ENCODE measurements around the genes NRG3 and CDHR1.

GRCh38 chr10:79736717-79737074 lies 33.7 kb downstream of the NUTM2B start:
- PRO-cap, 6 experiments = no peak in any of the 6 experiments
- RAMPAGE, long total RNA, 2 experiments = no peak in any of the 2 experiments
- RRBS = no CpG with 5 or more reads among the region's 2 CpGs

DNA sequence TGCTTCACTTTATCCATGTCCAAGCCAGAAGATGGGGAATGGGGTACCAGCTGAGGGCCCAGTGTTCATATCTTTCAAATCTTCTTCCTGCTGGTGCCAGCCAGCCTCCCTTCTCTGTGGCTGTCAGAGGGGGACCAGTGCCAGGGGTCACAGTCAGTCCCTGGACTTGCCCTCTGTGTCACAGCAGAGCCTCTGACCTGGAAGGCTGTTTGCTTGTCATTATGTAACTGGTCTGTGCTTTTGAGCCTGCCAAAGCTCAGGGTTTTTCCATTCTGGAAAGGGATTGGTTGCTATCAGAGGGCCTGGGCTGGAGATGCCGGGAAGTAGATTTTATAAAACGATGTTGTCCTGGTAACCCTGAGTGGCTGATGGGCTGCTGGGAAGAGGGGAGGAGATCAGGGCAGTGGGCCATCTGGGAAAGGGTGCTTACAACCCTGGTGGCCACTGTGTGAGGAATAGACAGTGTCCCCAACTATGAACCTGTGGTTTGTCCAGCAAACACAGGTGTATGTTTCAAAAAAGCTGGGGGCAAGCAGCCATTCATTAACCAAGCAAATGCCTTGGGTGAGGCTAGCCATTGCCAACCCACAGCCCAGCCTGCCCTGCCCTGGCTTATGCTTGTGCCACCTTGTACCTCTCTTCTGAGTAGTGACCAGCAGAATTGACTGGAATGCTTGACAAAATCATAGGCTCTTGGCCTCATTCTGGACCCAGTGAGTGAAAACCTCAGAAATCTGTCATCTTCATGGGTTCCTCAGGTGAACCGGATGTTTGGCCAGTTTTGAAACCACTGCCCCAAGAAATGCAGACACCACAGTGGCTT lies 21.7 kb downstream of the SFTPD start:
- PRO-cap, 6 experiments = peak in 3 of 6 experiments; most common plus-strand start position 360 of the sequence (in 2); most common minus-strand start position 194 of the sequence (in 3)
- RAMPAGE, long total RNA, 2 experiments = no peak in any of the 2 experiments
- RRBS = no CpG with 5 or more reads among the region's 3 CpGs

DNA sequence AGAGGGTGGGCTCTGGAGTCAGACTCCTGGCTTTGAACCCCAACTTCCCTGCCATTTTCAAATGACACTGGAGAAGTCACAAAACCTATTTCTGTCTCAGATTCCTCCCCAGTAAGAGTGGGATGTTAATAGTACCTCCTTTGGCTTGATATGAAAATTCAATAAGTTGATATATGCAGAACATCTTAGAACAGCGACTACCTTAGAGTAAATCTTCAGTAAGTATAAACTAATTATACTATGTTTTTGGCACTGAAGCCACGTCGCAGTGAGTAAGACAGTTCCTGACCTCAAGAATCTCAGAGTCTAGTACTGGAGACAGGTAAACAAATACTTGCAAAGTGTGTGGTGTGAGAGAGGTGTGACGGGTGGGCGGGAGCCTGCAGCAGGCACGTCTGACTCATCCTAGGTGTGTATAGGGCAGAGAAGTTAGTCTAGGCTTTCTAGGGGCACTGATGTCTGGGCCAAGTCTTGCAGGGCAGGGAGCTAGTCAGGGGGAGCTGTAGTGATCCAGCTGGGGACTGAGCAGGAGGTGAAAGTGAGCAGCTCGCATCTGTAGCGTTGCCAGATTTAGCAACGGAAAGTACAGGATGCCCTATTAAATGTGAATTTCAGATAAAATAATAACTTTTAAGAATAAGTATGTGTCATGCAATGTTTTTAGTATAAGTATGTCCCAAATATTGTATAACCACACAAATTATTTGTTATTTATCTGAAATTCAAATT lies 35.9 kb upstream of the SFTPD start:
- PRO-cap, 6 experiments = no peak in any of the 6 experiments
- RAMPAGE, long total RNA, 2 experiments = no peak in any of the 2 experiments
- RRBS = no CpG with 5 or more reads among the region's 9 CpGs

- PRO-cap, 6 experiments = peak in 1 of 6 experiments; most common minus-strand start chr10:80153467 (in 1)
- RAMPAGE, long total RNA, 2 experiments = no peak in any of the 2 experiments
- RRBS = no CpG with 5 or more reads among the region's 5 CpGs
These were observed 20.9 kb downstream of the PLAC9 start for GRCh38 chr10:80153260-80154070.

GRCh38 chr10:80160492-80161193 lies 28.1 kb downstream of the PLAC9 start:
- PRO-cap, 6 experiments = no peak in any of the 6 experiments
- RAMPAGE, long total RNA, 2 experiments = no peak in any of the 2 experiments
- RRBS = 100% methylated on average over 1 of the region's 12 CpGs

GRCh38 chr10:80178043-80179073 lies 27.0 kb downstream of the ANXA11 start:
- PRO-cap, 6 experiments = no peak in any of the 6 experiments
- RAMPAGE, long total RNA, 2 experiments = no peak in any of the 2 experiments
- RRBS = no CpG with 5 or more reads among the region's 12 CpGs

GRCh38 chr10:80187332-80187814 lies 18.0 kb downstream of the ANXA11 start:
- PRO-cap, 6 experiments = no peak in any of the 6 experiments
- RAMPAGE, long total RNA, 2 experiments = no peak in any of the 2 experiments
- RRBS = no CpG with 5 or more reads among the region's 12 CpGs

GRCh38 chr10:80333901-80334314 lies 22.6 kb downstream of the DYDC1 start:
- PRO-cap, 6 experiments = no peak in any of the 6 experiments
- RAMPAGE, long total RNA, 2 experiments = no peak in any of the 2 experiments

- PRO-cap, 6 experiments = peak in 3 of 6 experiments; most common plus-strand start chr10:80413843 (in 3); most common minus-strand start chr10:80413578 (in 1)
- RAMPAGE, long total RNA, 2 experiments = start-site peak on the plus strand in 1 of 2 experiments, at chr10:80413836-80413858 at its widest, 100 reads per replicate
- RRBS = no CpG with 5 or more reads among the region's 11 CpGs
These were observed 5.0 kb downstream of the PRXL2A start for GRCh38 chr10:80413167-80413920.

GRCh38 chr10:80429644-80430076 lies 21.3 kb downstream of the PRXL2A start:
- PRO-cap, 6 experiments = no peak in any of the 6 experiments
- RAMPAGE, long total RNA, 2 experiments = no peak in any of the 2 experiments
- RRBS = no CpG with 5 or more reads among the region's 6 CpGs

DNA sequence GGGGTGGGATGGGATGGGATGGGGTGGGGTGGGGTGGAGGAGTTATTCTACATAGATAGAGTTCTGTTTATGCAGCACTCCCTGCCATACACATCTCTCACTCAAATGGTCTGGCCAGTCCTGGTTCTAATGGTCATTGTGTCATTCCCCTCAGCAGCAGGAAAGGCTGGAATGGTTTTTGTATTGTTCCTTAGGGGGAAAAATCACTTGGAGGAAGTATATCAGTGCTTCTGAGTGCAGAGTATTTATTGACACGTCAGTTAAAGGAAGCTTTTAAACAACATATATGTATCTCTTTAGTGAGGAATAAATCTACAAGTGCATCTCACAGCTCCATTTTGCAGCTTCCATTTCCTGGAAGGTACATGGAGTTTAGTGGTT lies 8.2 kb downstream of the TSPAN14 start:
- PRO-cap, 6 experiments = peak in 2 of 6 experiments; most common plus-strand start position 248 of the sequence (in 1); most common minus-strand start position 103 of the sequence (in 2)
- RAMPAGE, long total RNA, 2 experiments = no peak in any of the 2 experiments
- RRBS = no CpG with 5 or more reads among the region's 1 CpG

DNA sequence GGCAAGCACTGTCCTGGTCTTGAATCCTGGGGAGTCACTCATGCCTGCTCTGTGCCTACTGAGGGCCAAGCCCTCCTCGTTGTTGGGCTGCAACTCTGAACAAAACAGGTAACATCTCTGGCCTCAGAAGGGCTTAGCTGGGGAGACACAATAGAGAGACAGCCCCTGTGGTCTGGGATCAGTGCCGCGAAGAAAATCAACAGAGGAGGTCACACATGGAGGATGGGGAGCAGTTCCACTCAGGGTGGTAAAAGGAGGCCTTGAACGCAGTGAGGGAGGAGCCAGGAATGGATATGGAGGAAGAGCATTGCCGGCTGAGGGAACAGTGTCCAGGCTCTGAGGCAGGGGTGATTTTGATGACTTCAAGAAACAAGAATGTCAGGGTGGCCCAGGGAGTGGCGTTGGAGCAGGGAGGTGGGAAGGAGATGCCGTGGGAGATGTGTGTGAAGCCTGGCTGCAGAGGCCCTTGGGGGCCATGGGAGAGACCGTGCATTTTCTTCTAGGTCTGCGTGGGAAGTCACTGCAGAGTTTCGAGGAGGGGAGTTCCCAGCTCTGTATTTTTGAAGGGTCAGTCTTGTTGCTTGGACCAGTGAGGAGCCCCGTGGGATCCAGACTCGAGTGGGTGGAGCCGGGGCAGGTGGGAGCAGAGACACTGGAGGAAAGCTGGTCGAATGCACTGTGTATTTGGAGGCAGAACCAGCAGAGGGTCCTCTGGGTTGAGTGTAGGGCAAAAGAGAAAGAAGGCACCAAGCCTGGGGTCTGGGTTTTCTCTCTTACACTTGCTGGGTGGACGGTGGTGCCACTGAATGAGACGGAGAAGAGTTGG lies 35.7 kb upstream of the SH2D4B start:
- PRO-cap, 6 experiments = no peak in any of the 6 experiments
- RAMPAGE, long total RNA, 2 experiments = no peak in any of the 2 experiments
- RRBS = no CpG with 5 or more reads among the region's 16 CpGs

DNA sequence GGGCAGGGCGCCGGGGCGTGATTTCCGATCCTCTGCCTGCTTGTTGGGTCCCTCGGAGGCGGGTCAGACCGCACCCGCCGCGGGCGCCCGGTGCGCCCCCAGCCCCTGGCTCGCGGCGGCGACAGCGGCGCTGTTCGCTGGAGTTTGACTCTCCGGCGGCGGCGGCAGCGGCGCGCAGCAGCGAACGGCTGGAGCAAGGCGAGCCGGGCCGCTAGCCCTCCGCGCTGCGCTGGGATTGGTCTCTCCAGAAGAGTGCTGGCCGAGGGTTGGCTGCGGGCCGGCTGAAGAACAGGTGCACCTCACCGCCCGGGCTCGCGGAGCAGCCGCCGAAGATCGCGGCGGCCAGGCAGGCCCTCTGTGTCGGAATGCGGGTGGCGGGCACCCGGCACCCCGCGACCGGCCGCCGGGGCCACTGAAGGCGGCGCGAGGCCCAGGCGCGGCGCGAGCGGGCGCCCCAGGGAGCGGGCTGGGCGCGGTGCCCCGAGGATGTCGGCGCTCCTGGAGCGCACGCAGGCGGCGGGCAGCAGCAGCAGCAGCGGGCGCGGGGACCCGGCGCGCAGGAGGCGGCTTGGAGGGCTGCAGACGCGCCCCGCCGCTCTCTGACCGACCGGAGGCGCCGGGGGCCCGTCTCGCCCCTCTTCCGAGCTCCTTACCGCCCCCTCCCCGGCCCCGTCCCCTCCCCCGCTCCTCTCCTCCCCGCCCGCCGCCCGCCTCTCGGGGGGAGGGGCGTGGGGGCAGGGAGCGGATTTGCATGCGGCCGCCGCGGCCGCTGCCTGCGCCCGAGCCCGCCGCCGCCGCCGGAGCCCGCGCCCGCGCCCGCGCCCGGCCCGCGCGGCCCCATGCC lies at the start of gene NRG3:
Gene NRG3 (plus strand): TSS at position 744 of the 844 bp plus-strand sequence.
- PRO-cap, 6 experiments = no peak in any of the 6 experiments
- RAMPAGE, long total RNA, 2 experiments = no peak in any of the 2 experiments
- RRBS = 2% methylated on average over 68 of the region's 126 CpGs

- PRO-cap, 6 experiments = no peak in any of the 6 experiments
- RAMPAGE, long total RNA, 2 experiments = no peak in any of the 2 experiments
- RRBS = no CpG with 5 or more reads among the region's 2 CpGs
These were observed 557.3 kb downstream of the NRG3 start for GRCh38 chr10:82432309-82432731.

DNA sequence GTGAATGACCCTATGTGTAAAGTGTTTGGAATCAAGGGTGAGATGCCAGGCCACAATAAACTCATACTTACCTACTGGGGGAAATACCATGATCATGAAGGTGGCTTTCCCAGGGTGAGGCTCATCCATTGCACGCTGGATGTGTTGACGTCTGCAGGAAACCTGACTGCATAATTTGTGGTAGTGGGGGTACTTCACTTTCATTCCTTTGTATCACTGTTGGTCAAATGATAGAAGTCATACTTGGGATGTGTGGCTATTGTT lies 136.1 kb upstream of the GHITM start:
- PRO-cap, 6 experiments = no peak in any of the 6 experiments
- RAMPAGE, long total RNA, 2 experiments = no peak in any of the 2 experiments
- RRBS = no CpG with 5 or more reads among the region's 2 CpGs

DNA sequence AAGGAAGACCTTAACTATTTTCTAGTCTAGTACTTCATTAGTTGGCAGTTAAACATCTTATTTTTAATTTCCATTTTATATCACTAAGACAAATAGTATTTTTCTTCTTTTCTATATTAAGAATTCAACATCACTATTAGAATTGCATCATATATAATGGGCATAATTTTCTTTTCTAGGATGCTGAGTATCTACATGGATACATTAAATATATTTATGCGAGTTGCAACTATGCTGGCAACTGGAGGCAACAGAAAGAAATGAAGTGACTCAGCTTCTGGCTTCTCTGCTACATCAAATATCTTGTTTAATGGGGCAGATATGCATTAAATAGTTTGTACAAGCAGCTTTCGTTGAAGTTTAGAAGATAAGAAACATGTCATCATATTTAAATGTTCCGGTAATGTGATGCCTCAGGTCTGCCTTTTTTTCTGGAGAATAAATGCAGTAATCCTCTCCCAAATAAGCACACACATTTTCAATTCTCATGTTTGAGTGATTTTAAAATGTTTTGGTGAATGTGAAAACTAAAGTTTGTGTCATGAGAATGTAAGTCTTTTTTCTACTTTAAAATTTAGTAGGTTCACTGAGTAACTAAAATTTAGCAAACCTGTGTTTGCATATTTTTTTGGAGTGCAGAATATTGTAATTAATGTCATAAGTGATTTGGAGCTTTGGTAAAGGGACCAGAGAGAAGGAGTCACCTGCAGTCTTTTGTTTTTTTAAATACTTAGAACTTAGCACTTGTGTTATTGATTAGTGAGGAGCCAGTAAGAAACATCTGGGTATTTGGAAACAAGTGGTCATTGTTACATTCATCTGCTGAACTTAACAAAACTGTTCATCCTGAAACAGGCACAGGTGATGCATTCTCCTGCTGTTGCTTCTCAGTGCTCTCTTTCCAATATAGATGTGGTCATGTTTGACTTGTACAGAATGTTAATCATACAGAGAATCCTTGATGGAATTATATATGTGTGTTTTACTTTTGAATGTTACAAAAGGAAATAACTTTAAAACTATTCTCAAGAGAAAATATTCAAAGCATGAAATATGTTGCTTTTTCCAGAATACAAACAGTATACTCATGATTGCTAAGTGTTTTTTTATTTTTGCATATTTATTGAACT lies 13.1 kb downstream of the GHITM start:
- PRO-cap, 6 experiments = peak in 1 of 6 experiments; most common plus-strand start position 394 of the sequence (in 1)
- RAMPAGE, long total RNA, 2 experiments = no peak in any of the 2 experiments
- RRBS = no CpG with 5 or more reads among the region's 3 CpGs

DNA sequence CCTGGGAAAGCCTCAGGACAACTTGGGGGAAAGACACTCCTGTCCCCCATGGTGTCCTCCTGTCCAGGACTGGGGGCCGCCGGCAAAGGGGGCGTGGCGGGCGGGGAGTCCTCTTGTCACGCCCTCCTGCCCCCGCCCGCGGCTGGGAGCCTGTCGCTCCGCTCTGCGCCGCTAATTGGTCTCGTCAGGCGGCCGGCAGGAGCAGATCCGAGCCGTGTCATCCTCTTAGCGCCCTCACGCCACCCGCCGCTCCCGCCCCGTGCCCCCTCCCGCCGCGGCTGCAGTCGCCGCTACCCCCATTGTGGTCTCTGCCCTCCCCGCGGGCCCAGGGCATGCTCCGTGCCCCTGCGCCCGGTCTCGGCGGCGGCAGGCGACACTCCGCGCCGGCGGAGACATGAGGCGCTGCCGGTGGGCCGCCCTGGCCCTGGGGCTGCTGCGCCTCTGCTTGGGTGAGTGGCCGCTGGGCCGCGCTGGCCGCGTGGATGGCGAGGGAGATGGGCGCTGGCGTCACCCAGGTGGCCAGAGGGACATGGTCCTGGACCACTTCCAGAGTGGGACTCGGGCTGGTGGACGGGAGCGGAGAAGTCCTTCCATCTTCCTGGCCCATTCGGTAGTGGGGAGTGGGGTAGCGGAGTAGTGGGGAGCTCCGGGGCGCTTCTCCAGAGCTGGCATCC lies at the start of gene CDHR1:
Gene CDHR1 (plus strand): TSS at position 171 of the 674 bp plus-strand sequence.
- PRO-cap, 6 experiments = peak in 1 of 6 experiments; most common plus-strand start position 174 of the sequence (in 1)
- RAMPAGE, long total RNA, 2 experiments = no peak in any of the 2 experiments
- RRBS = under 1% methylated on average over 12 of the region's 61 CpGs

DNA sequence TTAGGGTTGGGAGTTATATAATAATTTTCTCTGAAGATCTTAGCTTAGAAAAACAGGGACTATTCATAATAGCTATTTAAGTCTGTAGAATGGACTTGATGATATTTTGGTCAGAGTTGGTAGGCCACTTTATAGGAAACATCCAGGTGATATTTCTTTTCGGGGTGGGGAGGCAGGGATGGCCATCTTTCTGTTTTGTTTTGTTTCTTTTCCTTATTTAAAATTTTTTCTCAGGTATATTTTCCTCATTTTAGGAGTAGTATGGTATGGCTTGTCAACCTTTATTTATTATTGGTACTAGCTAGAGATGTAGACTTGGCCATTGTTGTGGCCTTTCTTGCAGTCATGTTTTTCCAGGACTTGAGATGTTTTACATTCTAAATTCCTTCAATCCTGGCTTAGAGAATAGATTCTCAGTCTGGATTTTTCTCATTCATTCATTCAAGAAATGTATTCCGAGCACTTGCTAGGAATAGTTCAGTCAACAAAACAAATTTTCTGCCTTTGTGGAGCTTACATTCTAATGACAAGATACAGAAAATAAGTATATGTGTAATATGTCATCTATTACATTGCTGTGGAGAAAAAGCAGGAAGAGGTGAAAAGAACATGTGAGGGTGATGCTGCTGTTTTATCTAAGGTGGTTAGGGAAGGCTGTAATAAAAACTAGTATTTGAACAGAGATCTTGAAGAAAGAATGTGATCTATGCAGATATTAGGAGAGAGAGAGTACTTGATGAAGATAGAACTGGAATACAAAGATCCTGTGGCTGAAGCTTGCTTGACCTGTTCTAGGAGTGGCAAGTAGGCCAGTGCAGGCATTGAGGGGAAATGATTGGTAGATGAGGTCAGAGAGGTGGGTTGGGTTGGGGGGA lies 7.7 kb downstream of the CCSER2 start:
- PRO-cap, 6 experiments = no peak in any of the 6 experiments
- RAMPAGE, long total RNA, 2 experiments = no peak in any of the 2 experiments
- RRBS = no CpG with 5 or more reads among the region's 2 CpGs

DNA sequence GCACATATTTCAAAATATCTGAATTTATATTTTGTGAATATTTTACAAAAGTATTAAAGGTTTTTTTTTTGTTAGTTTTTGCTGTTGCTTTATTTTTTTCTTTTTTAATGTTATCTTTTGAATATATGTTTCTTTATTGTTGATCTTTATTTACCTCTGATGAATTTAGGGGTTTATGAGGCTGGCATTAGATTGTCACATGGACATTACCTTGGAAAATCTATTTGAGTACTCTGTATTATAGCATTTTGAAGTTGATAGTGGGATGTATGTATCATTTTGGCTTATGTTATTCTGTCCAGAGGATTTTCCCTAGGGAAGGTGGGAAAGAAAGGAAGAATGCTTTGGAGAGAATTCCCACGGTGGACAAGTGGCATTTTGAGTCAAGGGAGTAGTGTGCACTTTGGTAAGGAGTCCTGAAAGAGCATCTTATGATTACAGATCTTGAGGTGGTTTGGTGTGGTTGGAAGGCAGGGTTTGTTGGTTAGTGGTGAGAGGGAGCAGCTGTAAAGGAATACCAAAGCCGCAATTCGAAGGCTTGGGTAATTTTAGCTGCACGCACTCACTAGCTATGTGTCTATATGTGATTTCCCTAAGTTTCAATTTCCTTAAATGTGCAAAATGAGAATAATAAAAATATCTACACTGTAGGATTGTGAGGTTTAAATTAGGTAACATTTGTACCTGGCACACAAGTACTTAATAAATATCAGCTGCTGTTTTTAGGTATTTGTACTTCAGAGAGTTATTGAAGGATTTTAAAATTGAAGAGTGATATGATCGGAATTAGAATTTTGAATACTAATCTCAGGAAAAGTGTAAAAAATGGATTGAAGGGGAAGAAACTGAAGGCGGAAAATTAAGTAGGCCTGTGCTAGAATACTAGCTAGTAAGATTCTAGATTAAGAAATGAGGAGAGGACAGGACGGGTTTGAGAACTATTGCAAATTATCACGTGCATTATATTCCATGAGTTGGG lies 16.2 kb downstream of the CCSER2 start:
- PRO-cap, 6 experiments = no peak in any of the 6 experiments
- RAMPAGE, long total RNA, 2 experiments = no peak in any of the 2 experiments
- RRBS = no CpG with 5 or more reads among the region's 8 CpGs

DNA sequence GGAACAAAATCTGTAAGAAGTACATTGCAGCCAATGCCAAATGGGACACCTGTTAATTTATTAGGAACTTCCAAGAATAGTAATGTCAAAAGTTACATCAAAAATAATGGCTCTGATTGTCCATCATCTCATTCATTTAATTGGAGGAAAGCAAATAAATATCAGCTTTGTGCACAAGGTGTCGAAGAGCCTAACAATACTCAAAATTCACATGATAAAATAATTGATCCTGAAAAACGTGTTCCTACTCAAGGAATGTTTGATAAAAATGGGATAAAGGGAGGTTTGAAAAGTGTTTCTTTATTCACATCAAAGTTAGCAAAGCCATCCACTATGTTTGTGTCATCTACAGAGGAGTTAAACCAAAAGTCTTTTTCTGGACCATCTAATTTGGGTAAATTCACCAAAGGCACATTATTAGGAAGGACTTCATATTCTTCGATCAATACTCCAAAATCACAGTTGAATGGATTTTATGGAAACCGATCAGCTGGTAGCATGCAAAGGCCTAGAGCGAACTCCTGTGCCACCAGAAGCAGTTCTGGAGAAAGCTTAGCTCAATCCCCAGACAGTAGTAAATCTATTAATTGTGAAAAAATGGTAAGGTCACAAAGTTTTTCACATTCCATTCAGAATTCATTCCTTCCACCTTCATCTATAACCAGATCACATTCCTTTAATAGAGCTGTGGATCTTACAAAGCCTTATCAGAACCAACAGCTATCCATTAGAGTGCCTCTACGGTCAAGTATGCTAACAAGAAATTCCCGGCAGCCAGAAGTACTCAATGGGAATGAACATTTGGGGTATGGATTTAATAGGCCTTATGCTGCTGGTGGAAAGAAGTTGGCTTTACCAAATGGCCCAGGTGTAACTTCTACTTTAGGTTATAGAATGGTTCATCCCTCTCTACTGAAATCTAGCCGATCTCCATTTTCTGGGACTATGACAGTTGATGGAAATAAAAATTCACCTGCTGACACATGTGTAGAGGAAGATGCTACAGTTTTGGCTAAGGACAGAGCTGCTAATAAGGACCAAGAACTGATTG lies 43.0 kb downstream of the CCSER2 start:
- PRO-cap, 6 experiments = no peak in any of the 6 experiments
- RAMPAGE, long total RNA, 2 experiments = no peak in any of the 2 experiments
- RRBS = no CpG with 5 or more reads among the region's 8 CpGs